Bronchial lymph node (tissue), 1 donor: ENCODE results near the genes TMX3, NETO1 and CNDP1.

DNA sequence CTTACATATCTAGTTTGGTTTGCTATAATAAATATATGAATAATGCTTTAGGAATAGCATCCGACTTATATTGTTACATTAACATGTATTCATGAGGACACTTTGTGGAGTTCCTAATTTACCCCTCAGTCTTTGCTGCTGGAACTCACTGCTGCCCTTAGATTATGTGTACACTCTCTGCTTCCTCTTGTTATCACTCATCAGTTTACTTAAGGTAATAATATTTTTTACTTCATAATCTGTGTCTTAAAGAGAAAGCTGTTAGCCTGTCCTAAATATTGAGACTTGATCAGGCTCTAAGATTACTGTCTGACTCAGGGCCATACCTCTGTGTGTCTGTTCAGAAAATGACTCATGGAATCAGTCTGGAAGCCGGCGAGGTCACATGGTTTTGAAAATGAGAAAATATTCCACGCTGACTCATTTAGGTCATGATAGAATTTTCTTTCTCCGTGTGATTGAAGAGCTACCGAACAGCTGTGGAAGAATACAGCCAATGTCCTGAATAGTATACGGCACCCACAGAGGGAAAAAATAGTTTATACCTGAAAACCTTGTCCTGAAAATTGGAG lies 156.5 kb downstream of the DSEL start:
- PRO-cap, result bidirectional peak, plus-strand start at position 472 of the sequence, minus-strand start at position 338 of the sequence

- PRO-cap, result no peak
Measured at GRCh38 chr18:68439656-68439992, 275.3 kb downstream of the TMX3 start.

DNA sequence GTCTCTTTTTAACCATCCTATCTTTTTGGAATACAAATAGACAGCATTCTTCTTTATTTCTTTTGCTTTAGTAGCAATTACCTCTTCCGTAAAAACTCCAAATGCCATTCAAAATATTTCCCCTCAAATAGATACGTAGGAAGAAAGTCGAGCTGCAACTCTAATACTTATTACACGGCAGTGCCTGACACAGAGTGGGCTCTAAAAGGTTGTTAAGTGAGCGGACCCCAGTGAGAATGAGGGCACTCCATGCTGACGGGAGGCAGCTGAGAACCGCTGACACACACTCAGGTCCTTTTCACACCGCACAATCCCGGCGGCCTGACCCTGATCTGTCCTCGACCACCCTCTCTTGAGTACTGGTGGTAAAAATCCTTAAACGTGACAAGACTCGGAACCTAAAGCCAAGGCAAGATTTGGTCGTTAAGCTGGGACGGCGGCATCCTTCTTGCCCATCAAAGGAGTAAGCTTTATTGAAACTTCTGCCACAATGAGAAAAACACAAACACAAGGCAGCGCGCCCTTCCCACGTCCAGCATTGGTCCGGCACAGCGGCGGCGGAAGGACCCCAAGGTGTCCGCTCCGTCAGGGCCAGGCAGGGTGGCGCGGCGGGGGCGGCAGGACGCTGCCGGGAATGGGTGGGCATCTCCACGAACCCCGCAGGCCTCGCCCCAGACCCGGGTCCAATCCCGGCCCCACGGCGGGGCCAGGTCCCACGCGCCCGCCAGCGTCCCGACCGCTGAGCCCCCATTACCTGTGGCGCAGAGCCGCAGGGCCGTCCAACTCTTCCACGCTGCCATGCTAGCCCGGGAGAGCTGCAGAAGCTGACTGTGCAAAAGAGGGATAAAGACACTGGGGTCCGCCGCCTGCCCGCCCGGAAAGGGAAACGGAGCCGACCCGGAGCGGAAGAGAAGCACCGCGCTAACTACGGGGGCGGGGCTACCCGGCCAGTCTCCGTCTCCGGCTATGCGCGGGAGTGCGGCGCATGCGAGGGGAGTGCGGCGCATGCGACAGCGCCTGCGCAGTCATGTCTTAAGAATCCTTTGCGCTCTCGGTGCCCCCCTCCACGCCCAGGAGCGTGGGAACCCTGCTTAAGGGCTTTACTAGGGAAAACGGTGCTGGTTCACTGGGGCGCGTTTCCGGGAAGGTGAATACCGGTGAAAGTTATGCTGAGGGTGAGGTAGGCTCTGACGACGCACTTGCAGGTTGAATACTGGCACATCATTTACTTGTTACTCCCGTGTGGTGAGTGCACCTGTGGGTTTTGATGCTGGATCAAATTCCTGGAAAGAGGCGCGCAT lies at the start of gene TMX3:
Gene TMX3, minus strand, starts transcription at position 927 of the 1,301 bp plus-strand sequence.
- PRO-cap, result bidirectional peak, plus-strand start at position 1,035 of the sequence, minus-strand start at position 882 of the sequence

- PRO-cap, result unidirectional peak, plus-strand start at chr18:68803593
Measured at GRCh38 chr18:68803334-68803896, 5.5 kb downstream of the CCDC102B start.

- PRO-cap, result no peak
Measured at GRCh38 chr18:69401228-69401409, 431 bp downstream of the DOK6 start.

DNA sequence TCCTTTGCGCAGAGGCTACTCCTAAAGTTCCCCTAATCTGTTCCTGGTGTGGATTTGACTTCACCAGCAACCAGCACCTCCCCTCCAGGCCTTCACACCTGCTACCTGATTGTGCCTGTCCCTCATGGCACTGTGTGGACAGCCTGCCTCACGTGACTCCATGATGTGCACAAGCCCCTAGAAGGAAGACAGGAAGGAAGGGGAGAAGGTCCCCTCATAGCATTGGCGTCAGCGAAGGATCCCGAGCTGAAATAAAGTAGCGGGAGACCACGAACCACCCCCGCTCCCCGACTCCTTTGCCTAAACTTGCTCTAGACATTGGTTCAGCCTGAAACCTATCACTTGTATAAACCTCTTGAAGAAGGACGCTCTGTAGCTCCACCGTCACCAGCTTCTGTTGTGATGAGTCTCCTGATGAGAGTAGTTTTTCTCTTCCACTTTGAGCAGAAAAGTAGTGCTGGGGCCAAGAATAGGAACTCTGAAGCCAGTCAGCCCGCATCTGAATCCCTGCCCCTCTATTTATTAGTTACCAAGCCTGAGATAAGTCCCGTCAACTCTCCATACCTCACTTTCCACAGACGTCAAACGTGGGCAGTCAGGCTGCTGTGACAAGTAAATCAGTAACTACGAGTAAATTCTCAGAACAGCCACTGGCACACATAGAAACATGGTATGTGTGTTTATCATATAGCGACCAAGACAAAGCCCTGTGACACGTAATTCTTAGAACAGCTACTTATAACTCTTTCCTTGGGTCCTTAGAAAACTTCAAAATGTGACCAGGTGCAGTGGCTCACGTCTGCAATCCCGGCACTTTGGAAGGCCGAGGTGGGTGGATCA lies 61.8 kb downstream of the CD226 start:
- PRO-cap, result no peak

DNA sequence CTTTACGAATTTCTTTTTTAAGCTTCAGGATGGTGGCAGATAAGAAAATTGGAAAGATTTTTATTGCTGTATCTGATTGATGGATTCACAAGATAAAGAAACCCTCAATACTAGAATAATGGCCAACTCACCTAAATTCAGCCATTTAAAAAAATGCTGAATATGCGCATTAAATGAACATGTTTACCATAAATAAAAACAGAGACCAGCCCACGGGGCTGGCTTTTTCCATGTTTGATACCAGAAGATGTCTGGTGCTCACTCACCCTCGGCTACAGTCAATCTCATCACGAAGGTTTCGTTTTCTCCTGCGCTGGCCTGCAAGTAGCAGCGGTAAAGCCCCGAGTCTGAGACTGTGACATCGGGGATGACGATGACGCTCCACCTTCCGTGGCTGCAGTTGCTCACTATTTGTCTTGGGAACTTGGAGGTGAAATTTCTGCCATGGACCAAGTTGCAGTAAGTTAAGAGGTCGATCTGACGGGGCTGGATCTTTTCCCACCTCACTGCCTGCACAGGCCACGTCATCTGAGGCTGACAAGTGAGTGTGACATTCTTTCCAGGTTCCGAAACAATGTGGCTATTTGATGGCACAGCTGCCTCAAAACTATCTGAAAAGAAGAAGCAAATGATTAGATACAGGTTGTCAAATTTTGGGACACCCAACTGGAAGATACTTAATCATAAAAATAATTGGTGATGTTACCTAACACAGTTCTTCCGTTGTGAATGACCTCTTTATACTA lies 52.1 kb downstream of the CD226 start:
- PRO-cap, result bidirectional peak, plus-strand start at position 350 of the sequence, minus-strand start at position 286 of the sequence

GRCh38 chr18:69948884-69949531 lies 1.3 kb upstream of the CD226 start:
- PRO-cap, result no peak

DNA sequence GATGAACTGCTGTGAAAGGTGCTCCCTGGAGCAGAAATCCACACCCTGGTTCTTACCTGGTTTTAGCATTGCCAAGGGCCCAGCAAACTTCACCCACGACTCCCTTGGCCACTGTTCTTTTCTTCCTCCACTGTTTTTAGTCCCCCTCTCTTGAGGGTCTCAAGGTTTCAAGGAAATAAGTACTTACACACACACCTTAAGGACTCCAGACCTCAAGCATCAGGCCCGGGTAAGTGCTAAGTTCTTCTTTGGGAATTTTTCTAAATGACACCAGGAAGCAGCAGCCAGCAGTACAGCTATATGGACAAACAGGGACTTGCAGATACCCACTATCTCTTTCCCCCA lies 13.8 kb upstream of the CD226 start:
- PRO-cap, result no peak

DNA sequence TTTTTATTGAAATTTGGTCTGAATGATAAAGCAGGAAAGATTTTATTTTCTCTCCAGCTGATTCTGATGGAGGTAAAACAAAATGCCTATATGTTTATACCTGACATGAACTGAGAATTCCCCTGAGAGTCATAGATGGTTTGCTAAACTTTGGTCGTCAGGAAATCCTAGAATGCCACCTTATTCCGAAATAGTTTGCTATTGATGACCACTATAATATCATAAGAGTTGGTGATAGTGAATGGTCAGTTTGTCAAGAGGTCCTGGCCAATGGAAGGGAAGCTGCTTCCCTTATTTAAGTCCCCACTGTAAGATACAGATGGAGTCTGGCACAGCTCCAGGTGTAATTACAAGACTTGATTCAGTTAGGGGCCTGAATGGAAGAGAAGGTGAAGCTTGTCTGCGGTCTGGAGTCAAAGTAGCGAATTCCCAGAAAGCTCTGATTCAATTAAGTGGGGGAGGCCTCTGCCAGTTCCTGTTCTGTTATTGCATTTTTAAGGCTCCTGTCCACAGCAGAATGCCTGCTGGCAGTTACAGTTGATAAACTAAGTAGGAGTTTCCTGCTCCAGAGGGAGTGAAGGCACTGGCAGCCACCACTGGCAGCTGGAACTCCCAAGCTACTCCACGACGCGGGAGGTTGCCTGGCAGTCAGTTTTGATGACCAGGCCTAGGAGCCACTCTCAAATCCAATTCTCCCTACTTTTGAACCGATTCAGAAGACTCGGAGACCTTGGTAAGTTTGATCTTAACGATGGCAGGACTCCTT lies 181.0 kb downstream of the SOCS6 start:
- PRO-cap, result no peak

GRCh38 chr18:71212356-71213005 lies 923.6 kb downstream of the SOCS6 start:
- PRO-cap, result no peak

- PRO-cap, result unidirectional peak, plus-strand start at chr18:72867716; bidirectional peak, plus-strand start at chr18:72868093, minus-strand start at chr18:72867984
Measured at GRCh38 chr18:72867669-72868475, at the start of gene NETO1. NETO1 (minus strand) TSS chr18:72867987.

GRCh38 chr18:72869438-72869769 lies 1.6 kb upstream of the NETO1 start:
- PRO-cap, result no peak

GRCh38 chr18:74196365-74196747 lies 48.0 kb downstream of the TIMM21 start:
- PRO-cap, result no peak

DNA sequence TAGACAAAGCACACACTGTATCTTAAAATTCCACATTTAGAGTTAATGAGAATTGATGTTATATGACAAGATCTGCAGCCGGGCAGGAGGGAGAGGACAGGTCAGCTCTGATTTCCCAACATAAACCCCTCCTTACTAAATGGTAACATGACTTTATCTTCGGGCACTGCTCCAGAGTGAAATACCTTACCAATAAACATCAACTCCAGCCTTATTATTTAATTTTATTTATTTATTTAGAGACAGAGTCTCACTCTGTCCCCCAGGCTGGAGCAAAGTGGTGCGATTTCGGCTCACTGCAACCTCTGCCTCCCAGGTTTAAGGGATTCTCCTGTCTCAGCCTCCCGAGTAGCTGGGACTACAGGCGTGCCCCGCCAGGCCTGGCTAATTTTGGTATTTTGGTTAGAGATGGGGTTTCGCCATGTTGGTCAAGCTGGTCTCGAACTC lies 1.7 kb downstream of the CYB5A start:
- PRO-cap, result no peak

GRCh38 chr18:74501037-74501933 lies 5.1 kb downstream of the CNDP2 start:
- PRO-cap, result no peak

- PRO-cap, result no peak
Measured at GRCh38 chr18:74534252-74534801, at the start of gene CNDP1. CNDP1 (plus strand) TSS chr18:74534500.

DNA sequence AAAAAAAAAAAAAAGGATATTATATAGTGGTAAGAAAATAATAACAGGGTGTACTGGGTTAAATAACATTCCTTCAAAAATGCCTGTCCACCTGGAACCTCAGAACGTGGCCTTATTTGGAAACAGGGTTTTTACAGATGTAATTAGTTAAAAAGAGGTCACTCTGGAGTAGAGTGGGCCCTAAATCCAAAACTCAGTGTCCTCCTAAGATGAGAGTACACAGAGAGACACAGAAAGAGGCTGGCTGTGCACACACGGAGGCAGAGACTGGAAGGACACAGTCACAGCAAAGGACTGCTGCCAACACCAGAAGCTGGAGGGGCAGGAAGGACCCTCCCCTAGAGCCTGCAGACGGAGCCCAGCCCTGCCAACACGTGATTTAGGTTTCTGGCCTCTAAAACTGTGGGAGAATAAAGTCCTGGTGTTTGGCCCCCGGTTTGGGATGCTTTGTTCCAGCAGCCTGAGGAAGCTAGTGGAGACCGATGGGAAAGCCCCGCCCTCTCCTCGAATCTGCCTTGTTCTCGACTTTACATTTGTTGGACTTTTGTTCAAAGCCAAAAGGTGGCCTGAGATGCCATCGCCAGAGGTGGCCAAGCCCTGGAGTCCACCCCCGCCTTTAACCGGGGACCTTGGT lies 10.5 kb downstream of the CNDP1 start:
- PRO-cap, result unidirectional peak, plus-strand start at position 257 of the sequence; unidirectional peak, minus-strand start at position 269 of the sequence

DNA sequence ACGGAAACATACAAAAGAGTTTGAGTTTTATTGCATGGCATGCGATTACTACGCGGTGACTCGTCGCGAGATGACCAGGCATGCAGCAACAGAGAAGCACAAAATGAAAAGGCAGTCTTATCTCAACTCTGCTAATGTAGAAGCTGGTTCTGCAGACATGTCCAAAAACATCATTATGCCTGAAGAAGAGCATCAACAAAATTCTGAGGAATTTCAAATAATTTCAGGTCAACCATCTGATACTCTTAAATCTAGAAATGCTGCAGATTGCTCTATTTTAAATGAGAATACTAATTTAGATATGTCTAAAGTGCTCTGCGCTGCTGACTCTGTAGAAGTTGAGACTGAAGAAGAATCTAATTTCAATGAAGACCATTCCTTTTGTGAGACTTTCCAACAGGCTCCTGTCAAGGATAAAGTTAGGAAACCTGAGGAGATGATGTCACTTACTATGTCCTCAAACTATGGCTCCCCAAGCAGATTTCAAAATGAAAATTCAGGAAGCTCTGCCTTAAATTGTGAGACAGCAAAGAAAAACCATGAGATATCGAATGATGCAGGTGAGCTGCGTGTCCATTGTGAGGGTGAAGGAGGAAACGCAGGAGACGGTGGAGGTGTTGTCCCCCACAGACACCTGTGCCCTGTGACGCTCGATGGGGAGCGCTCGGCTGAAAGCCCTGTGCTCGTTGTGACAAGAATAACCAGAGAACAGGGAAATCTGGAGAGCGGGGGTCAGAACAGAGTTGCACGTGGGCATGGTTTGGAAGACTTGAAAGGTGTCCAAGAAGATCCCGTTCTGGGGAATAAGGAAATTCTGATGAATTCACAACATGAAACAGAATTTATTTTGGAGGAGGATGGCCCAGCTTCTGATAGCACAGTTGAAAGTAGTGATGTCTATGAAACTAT lies 36.7 kb downstream of the ZNF407 start:
- PRO-cap, result no peak

DNA sequence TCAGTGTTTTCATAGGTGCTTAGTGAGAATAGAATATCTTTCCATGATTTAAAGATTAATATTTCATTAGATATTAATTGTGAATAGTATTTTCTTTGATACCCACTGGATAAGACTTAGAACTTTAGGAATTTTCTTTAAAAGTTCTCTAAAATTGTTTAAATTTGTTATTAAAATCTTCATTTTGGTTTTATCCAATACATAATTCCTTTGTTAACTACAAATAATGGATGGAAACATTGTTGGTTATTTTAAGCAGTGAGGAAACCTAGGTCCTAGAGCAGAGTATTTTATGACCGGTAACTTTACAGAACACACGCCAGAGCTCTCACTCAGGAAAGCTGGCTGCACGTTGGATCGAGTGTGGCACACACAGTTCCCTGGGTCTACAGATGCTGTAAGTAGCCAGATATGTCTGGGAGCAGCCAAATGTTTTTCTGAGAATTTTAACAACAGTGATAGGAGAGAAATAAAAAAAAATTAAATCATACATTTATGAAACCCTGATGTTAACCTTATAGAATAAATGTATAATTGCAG lies 264.4 kb downstream of the ZNF407 start:
- PRO-cap, result no peak